Neural cell (in vitro differentiated cells): ENCODE results near the genes C5orf58, GABRP, EFCAB9 and NEURL1B.

DNA sequence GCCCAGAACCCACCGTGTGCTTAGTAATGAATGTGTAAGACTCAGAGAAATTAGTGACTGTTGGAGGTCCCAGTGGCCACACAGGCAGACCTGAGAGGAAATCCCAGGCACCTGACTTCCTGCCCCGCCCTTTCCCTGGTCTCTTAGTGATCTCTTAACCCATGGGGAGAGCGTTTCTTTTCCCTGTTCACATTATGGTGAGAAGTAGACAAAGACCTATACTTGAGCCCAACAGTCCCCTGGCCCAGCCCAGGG lies 61.4 kb upstream of the FOXI1 start:
- RAMPAGE, long total RNA = no peak

GRCh38 chr5:170232724-170233184 lies at the start of gene C5orf58:
C5orf58 (plus strand) TSS chr5:170232985.
- RAMPAGE, long total RNA = no peak

- RAMPAGE, long total RNA = no peak
These were observed 12.3 kb downstream of the C5orf58 start for GRCh38 chr5:170245140-170245512.

DNA sequence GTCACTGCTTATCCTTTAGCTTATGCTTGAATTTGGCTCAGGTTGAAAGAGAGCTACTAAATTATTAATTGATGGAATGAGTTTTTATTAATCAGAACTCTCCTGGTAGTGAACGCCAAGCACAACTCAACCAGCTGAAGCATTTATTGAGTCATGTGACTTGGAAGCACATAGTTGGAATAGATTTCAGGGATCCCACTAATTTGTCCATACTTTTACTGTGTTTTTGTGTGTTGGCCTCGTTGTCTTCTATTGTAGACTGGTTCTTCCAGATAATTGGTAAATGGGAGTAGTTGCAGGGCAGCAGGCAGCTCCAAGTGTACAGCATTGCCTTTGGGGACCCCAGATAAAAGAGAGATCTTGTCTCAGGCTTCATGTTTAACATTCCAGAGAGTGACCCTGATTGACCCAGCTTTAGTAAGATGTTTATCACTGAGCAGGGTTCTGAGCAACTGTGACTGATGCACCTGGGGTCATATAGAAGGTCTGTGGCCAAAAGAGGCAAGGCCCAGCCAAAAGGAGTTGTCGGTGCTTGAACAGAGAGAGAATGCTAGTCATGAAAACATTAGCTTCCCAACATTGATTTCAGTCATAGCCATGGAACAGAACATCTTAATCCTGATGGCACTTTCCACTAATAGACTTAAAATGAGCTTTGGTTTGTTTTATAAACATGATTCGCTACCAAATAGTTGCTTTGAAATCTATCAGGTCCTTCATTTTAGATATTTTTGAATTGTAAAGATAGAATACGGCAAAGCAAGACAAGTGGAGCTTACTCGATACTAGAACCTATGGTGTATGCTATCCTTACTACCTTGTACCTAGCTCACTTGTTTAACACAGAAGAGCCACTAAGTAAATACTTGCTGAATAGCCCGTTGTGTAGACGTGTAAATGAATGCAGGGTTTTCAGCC lies 13.8 kb downstream of the C5orf58 start:
- RAMPAGE, long total RNA = no peak

GRCh38 chr5:170268284-170268798 lies 29.2 kb downstream of the LCP2 start:
- RAMPAGE, long total RNA = no peak

DNA sequence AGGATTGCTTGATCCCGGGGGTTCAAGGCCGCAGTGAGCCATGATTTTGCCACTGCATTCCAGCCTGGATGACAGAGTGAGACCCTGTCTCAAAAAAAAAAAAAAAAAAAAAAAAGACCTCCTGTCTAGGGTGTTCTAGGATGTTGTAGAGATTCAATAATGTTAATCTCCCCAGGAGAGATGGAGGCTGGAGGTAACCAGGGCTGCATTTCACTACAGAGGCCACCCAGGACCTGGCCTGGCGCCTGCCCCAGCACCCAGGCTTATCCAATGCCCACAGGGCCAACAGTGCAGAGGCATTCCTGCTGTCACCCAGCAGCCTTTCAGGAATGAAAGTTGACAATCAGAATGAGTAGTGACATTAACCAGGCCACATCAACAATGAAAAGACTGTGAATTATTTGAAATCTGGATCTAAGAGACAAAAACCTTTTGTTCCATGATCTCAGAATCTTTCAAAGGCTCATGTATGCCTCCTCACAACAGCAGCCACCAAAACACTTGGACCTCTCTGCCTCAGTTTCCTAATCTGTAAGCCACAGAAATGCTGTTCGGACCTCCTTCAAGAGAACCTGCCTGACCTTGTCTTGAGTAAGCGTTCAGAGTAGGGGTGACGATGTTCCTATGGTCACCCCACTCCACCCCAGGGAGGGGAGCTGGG lies 36.1 kb upstream of the GABRP start:
- RAMPAGE, long total RNA = no peak

DNA sequence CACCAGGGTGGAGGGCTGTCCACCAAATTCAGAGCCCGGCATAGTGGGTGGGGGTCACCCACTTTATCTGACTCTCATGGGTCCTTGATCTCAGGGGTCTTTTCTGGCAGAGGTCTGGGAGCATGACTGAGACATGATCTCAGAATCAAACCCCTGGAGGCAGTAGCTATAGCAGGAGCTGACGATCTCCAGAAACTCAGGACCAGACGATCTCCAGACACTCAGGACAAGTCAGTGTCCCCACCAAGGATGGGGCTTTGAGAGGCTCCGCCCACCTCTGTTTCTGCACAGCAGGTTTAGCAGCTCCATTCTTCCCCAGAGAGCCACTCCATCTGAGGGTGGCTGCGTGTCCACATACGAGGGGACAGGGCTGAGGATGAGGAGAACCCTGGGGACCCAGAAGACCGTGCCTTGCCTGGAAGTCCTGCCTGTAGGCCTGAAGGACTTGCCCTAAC lies at the start of gene GABRP:
Gene GABRP, plus strand, starts transcription at position 326 of the 455 bp plus-strand sequence.
- RAMPAGE, long total RNA = no peak

- RAMPAGE, long total RNA = no peak
These were observed 5.5 kb downstream of the GABRP start for GRCh38 chr5:170789002-170789439.

GRCh38 chr5:172194007-172194360 lies at the start of gene EFCAB9:
EFCAB9 (plus strand) TSS chr5:172194172.
- RAMPAGE, long total RNA = no peak

GRCh38 chr5:172380724-172381484 lies 73.4 kb downstream of the SH3PXD2B start:
- RAMPAGE, long total RNA = no peak

DNA sequence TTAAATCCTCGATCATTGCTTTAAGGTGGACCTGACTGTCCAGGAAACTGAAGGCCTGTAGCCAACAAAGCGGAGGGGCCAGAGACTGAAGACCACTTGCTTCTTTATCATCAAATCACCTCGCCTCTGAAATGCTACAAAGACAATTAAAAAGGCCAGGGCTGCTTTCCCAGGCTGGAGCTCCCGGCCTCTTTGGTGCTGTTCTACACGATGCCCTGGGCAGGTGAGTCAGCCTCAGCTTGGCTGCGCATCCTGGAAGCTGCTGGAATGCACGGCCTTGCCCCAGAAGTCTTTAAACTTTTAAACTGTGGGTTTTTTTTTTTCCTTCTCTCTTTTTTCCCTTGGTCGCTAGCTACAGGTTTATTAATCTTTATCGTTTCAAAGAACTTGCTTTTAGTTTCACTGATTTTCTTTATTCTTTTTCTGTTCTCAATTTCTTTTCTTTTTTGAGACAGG lies 46.5 kb downstream of the SH3PXD2B start:
- RAMPAGE, long total RNA = no peak

DNA sequence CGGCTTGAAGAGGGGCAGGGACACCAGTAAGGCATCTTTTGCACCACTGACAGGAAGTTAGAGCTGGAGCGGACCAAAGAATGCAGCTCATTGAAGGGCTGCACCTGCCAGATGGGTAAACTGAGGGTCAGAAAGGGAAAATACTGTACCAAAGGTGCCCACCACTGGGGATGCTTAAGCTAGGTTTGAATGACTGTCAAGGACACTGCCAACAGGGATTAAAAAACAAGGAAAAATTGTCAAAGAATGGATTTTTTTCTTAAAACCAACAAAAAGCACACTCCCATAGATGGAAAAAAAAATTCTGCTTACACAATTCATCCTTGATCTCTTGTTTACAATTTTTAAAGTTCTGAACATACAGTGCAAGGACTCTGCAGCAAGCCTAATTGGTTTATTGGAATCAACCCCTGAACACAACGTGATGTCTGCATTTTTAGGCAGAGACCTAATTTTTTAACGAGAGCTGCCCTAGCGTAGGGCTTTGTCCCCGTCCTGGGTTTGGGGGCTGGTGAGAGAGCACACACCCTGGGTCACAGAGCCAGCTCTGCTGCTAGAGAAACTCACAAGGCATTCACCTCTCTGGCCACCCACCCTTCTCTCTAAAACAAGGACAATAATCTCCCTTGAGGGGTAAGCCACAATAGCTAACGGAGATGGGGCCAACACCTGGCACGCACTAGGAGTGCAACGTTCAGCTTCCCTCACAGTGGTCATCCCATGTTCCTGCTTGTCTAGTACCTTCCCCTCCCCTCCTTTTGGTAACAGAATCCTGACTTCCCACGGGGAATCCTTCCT lies 28.3 kb downstream of the SH3PXD2B start:
- RAMPAGE, long total RNA = no peak

DNA sequence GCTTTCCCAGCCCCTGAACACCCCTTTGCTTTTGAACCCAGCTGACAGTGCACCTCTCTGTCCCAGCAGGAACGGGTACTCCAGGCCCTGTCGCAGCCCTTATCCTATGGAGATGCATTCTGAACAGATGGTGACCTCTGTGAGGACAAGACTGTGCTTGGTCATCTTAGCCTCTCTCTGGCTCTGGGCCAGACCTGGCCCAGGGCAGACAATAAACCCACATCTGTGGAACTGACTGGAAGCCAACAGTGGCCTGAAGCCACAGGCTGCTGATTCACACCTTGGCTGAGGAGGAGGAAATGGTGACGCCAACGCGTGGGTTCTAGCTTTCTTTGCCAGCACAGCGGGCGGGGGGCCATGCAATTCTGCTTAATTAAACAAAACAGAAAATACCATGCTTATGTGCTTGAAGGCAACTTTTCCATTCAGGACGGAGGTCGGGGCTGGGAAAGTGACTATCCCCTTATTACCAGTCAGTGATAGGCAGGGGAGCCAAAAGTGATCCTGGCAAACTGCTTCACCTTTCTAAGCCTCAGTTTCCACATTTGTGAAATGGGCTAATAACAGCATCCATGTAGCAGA lies 10.8 kb downstream of the SH3PXD2B start:
- RAMPAGE, long total RNA = no peak

- RAMPAGE, long total RNA = no peak
These were observed 56.4 kb upstream of the NEURL1B start for GRCh38 chr5:172584728-172585074.

DNA sequence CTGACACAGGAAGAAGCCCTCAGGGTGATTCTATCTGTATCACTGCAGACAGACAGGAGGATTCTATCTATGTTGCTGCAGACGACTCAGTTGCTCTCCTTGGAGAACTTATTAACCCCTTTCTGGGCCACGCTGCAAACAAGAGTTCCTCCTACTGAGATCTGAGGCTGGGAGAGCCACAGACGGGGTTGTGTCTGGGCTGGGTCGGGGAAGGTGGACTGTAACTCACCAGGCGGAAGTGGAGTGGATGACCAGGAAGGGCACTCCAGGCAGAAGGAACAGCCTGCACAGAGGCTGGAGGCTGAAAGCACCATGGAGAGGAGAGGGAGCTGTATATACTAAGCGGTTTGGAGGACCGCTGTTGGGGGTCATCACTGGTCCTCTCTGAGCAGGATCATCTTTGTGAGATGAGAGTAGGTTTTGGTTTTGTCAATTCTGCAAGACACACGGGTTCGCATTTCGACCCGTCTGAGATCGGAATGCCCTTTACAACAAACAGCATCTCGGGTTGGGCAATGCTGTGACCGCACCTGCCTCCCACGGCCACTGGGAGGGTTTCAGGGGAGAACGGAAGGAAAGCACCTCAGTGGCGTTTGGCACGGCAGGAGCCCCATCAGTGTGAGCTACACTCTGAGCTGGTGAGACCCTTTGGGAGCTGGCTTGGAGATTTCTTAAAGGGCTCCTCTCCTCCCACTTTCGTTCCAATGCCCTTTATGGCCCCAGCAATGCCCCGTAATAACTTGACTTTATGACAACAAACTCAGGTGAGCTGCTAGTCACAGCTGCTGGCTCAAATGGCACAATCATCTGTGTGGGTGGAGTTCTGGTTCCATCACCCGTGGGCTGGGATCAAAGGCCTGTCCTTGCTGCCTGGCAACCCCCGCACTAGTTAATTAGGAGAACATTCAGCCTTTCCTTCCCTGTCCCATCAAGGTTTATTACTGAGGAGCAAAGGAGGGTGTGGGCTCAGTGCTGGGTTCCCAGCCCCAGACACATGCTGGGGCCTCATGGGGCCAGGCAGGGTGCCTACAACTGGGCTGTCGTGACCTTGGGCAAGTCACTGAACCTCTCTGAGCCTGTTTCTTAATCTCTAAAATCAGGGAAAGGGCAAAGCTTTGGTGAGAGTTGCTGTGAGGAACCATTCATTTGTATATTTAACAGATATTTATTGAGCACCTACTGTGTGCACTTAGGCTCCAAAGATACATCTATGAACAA lies 18.6 kb upstream of the NEURL1B start:
- RAMPAGE, long total RNA = no peak

DNA sequence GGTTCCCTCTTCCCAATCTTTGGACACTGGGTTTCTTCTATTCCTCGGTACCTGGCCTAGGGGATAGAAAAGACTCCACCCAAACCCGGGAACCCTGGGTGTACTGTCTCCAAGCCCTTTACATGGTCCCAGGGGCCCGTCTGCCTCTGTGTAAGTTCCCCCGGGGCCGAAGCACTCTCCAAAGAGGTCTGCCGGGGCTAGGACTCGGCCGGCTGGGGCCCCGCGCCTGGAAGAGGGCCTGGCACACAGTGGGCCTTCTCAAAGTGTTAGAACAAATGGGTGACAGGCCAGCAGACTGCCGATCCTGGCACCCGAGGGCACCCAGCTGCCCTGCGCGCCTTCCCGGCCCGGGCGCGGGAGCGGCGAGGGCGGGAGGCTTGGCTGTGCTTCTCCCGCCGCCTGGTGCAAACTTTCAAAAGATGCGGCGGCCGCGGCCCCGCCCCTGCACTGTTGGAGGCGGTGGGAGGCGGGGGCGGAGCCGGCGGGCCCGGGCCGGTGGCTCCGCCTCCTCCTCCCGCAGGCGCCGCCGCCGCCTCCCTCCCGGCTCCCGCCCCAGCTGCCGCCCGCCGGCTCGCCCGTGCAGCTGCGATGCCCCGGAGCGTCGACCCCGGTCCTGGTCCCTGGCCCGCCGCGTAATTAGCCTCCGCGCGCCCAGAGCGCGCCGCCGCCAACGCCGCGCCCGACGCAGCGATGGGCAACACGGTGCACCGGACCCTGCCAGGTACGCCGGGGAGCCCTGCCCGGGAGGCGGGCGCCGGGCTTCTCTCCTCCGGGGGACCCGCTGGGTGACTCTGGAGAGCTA lies at the start of gene NEURL1B:
Gene NEURL1B, plus strand, starts transcription at position 547 of the 802 bp plus-strand sequence.
- RAMPAGE, long total RNA = no peak

- RAMPAGE, long total RNA = no peak
These were observed 6.4 kb downstream of the NEURL1B start for GRCh38 chr5:172647355-172648009.

DNA sequence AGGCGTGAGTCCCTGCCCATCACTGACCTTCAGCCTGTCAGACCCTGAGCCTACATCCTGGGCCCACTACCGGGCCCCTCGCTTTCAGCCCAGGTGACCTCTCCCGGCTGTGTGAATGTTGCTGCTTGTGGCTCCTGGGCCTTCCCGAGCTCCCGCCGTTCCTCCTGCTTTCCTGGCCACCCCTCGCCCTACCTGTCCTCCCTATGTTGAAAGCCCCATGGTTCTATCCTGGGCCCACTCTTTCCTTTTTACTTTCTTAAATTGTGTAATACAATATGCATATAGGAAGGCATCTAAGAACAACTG lies 36.8 kb downstream of the NEURL1B start:
- RAMPAGE, long total RNA = no peak

DNA sequence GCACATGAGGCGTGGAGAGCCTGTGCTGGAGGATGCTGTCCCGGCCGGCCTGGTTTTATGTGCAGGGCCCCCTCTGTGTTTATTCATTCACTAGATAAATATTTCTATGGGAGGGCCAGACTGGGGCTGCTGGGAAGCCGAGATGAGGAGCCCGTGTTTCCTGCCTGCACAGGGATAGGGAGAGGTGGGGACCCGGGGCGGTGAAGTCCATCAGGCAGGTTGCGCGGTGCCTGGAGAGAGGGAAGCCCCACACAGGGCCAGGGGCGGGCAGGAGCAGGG lies 34.9 kb downstream of the DUSP1 start:
- RAMPAGE, long total RNA = no peak

DNA sequence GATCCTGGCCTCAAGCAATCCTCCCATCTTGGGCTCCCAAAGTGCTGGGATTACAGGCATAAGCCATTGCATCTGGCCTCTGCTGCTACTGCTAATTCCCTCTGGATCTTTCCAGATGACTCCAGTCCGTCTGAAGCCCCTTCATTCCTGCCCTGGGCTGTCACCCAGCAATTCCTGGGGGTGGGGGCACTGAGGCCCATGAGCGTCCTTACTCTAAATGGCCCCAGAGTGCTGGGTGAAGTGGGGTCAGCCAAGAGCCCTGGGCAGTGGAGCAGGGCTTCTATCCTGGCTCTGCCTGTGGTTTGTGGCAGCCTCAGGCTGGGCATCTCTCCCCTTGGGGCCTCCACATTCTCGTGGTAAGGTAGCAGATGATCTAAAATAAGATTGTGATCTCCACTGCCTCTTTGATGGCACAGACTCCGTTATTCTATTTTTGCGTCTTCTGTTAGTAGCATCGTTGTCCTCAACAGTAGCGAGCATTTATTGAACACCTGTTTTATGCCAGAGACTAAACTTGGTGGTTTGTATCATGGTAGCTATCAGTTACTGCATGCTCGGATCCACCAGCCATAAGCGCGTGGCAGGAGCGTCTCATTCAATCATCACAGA lies 21.8 kb upstream of the DUSP1 start:
- RAMPAGE, long total RNA = no peak